Right atrium auricular region (tissue), 2 donors: ENCODE measurements around the genes BEST3, RAB3IP and LGR5.

DNA sequence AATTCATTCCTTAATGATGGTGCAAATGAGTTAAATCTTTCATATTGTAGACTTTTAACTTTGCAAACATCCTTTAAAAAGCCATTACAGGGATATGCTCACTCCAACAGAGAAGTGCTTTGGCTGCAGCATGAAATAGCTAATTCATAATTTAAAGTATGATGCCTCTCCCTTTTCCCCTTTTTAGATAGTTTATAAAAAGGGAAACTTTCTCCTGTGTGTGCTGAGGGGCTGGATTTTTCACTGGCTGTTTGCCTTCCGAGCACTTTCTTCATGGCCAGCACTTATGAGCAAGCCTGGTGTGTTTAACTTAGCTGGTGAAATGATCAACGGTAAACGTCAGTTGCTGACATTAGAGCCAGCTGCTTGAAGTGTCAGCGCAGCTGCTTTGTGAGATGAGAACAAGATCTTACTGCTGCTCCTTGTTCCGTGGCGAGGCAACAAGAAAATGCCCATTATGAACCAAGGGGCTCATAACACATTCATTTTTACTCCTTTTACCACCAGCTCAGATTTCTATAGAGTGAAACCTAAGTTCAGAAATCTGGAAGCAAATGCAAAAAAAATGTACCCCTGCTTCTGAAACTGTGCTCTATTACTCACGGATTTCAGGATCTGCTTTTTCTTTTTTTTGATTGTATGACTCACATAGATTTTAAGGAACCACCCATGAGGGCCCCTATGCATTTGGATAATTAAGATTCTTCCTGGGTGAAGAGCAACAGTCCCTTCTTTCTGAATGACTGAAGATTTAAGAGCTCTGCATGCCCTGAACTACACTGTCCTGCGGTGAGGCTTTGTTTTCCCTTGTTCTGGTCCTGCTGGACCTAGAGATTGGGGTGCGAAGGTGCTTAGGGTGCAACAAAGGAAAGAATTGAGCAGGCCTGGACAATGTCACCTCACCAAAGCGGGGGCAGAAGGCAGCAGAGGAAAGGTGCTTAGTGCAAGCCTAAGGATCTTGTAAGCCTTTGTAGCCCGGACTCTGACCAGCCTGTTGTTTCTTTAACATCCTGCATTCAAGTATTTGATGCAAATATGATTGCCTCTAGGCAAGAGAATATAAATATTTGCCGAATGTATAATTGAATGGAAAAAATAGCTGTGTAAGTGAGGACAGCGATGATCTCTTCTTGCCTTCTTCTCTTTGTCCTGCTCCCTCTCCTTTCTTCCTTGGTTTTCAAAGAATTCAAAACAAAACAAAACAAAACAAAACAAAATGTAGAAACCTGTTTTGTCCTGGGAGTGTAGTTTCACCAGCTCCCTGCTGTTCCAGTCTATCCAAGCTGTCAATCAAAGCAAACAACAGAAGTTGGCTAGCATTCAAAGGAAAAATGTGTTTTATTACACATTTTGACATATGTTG is 74.5 kb upstream of the CPM start:
- PRO-cap: no peak
- RAMPAGE, long total RNA, 2 experiments: no peak in any of the 2 experiments

DNA sequence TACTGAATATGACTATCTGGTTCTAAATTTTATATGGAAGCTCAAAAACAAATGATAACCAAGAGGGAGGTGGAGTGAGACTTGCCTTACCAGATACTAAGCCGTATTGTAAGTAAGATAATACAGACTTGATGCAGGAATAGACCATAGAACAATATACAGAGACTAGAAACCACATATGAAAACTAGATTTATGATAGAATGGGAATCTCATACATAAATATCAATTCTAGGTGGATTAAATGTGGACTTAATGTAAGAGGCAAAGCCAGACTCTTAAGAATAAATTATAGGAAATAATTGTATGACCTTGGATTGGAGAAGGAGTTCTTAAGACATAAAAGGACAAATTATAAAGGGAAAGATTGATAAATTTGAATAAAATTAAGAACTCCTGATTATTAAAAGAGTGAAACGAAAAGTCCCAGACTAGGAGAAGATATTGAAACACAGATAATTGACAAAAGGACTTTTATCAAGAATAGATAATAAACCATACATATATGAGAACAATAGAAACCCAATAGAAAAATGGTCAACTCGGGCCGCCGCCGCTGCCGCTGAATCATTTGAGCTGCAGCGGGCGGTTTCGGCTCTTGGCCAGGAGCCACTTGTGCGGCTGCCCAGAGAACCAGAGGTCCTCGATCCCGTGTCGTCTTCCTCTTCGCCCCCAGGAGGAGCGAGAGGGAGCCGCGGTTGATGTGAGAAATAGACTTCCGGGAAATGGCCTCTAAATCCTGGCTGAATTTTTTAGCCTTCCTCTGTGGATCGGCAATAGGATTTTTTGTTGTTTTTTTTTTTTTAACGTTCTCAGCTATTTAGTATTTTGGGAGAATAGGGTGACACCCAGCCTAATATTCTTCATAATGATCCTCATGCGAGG is 44.5 kb downstream of the CPSF6 start:
- PRO-cap: no peak
- RAMPAGE, long total RNA, 2 experiments: no peak in any of the 2 experiments

DNA sequence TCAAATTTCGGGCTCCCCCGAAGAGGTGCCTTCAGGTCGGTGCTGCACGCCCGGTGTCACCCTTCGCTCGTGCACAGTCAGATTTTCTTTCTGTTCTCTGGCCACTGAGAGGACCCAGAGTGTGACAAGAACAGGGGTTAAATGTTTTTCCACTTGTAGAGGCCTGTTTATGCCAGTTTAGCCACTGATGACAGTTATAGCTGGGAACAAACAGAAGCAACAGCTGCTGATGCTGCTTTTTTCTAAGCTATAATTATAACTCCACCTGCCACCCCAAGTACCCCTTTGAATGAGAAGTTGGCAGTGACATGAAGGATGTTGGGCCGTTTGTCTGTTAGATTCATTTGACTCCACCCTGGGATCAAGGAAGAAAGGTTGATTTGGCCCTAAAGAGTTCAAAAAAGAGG is at the start of gene BEST3:
TSS of gene BEST3 (minus strand) at position 58 of the 407 bp plus-strand sequence.
- PRO-cap: no peak
- RAMPAGE, long total RNA, 2 experiments: no peak in any of the 2 experiments

DNA sequence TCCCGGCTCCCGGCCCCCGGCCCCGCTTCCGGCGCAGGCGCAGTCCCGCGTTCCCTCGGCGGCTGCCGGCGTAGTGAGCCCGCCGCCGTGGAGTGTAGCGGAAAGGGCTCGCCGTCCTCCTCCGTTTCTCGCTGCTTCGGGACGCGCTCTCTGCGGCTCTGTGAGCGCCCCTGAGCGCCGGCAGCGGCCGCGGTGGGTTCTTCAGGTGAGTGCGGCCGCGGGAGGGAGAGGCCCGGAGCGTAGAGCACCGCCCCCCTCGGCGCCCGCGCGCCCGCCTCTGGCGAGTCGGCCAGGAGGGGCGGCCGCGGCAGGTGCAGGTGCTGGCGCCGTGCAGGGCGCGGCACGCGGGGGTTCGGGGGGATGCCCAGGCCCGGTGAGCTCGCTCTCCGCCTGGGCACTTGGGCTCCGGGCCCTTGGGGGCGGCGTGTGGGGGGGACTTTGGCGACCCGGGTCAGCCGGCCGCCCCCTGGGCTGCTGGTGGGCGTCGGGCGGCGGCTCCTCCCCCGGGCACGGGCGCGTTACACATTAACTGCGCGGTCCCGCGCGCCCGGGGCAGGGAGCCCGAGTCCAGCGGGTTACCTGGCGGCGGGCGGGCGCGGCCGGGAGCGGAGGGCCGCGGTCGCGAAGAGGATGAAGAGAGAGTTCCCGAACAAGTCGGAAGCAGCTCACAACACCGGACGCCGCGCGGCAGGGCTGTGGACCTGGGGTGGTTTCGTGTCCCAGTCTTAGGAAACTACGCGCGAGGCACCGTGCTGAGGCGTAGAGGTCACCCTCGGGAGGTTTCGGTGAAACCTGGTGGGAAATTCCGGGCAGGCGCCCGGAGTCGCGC is at the start of gene RAB3IP:
TSS of gene RAB3IP (plus strand) at position 34 of the 829 bp plus-strand sequence.
- PRO-cap: unidirectional peak, plus-strand start at position 61 of the sequence; bidirectional peak, plus-strand start at position 283 of the sequence, minus-strand start at position 269 of the sequence
- RAMPAGE, long total RNA, 2 experiments: start-site peak on the plus strand in 2 of 2 experiments, centred at positions 65 to 71 of the sequence, 243 to 841 reads per replicate

DNA sequence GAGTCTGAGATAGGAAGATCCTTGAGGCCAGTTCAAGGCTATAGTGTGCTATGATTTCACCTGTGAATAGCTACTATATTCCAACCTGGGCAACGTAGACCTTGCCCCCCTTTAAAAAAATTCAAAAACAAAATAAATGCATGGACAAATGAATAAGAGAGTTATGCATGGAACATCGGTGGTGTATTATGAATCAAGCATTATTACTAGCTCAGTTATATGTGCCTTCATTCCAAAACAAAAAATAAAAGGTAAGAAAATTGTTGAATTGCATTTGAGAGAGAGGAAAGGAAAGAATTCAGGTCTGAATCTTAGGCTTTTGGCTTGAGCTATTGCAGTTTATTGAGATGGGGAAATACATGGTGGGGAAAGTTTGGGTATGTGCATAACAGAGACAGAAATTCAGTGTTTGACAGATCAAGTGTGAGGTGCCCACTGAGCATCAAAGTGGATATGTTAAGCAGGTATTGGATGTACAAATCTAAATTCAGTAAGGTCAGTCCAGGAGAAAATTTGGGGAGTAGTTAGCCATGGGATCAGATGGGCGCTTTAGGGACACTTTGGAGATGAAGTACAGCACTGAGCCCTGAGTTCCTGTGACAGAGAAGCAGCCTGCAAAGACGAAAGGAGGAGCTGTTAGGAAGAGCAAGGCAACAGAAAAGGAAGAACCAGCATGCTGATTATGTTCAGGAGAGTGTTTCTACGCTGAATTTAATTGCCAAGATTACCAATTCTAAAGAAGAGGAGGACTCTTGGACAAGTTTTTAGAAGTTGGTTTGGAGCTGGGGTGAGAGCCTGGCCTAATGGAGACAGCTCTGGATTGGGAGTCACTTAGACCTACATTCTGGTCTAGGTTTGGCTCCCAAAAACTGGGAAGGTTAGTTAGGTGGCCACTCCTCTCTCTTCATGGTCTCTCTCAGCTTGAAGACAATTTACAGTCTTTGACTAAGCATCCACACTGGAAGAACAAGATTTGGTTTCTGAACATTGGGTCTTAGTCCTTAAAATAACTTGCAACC is 5.7 kb upstream of the MYRFL start:
- PRO-cap: no peak
- RAMPAGE, long total RNA, 2 experiments: no peak in any of the 2 experiments

GRCh38 chr12:69935435-69936033 is 110.5 kb downstream of the MYRFL start:
- PRO-cap: no peak
- RAMPAGE, long total RNA, 2 experiments: no peak in any of the 2 experiments

DNA sequence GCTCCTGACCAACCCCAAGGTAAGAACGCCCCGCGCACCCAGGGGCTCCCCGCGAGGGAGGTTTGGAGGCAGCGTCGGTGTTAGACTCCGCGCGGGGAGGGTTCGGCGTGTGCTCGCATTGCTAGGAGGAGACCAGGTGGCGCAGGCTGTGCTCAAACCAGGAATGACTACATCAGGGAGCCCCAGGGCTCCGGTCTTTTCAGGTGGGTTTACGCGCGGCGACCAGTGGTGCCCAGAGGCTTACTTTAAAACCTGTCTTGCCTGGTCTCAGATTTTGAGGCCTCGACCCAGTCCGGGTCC is 912 bp downstream of the KCNMB4 start:
- PRO-cap: bidirectional peak, plus-strand start at position 163 of the sequence, minus-strand start at position 138 of the sequence
- RAMPAGE, long total RNA, 2 experiments: no peak in any of the 2 experiments

DNA sequence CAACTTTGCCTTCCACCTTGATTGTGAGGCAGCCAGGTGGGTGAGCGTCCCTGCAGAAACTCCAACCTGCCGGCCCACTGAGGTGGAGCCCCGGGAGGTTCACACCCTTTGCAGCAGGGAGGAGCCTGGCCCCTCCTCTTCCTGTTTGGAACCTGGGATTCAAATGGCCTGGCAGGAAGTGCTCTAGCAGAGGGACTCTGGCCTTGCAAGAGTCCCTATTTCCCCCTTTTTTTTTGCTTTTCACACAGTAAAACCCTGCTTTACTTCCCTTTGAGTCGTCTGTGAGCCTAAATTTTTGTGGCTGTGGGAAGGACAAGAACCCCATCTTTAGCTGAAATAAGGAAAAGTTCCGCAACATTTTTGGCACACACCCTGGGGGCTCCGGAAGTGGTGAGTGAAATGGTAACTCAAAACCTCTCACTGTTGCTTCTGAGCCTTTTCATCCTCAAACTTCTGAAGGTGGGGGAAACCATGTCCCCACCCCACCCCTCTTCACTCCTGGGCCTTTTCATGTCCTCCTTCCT is 101.9 kb downstream of the KCNMB4 start:
- PRO-cap: no peak
- RAMPAGE, long total RNA, 2 experiments: no peak in any of the 2 experiments

DNA sequence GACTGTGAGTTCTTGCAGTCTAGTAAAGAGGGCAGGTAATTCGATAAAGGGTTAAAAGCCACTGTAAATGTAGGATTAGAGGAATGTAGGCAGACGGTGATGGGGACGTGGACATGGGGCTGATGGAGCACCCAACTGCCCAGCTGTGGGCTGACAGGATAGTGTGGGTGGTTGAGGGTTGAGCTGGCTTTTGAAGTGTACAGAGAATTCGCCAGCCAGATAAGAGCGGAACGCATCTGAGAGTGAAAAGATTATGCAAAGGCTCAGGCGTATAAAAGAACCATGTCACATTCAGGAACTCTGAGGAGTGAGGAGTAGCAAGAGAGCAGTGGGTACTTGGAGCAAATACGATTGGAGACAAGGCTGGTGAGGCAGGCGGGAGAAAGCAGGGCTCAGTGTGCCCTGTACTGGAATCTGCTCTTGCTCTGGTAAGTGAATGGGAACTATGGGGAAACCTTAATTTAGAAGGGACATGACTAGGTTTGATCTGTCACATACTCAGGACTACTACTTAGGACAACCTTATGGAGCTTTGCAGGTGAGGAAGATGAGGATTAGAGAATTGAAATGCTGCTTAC is 87.1 kb downstream of the PTPRB start:
- PRO-cap: no peak
- RAMPAGE, long total RNA, 2 experiments: no peak in any of the 2 experiments

DNA sequence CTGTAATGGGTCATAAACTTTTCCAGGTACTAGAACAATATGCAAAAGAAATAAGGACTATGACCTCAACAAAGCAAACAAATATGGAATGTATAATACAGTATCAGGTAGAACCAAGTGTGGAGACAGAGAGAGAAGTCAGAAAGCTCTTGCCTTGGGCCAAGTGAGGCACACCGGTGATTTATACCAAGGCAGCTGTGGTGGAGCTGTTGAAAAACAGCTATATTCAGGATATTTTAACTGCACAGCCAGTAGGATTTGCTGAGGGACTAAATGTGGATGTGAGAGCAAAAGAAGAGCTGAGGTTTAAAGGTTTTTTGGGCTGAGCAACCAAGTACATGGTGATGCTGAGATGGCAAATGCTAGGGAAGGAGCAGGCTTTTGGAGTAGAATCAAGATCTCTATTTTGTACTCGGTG is 116.2 kb downstream of the TSPAN8 start:
- PRO-cap: no peak
- RAMPAGE, long total RNA, 2 experiments: no peak in any of the 2 experiments

- PRO-cap: bidirectional peak, plus-strand start at chr12:71439770, minus-strand start at chr12:71439659
- RAMPAGE, long total RNA, 2 experiments: no peak in any of the 2 experiments
Measured at GRCh38 chr12:71439303-71440121, at the start of gene LGR5. Gene LGR5 (plus strand): TSS chr12:71439798.

- PRO-cap: no peak
- RAMPAGE, long total RNA, 2 experiments: no peak in any of the 2 experiments
Measured at GRCh38 chr12:71609791-71610201, 53.9 kb downstream of the ZFC3H1 start.

DNA sequence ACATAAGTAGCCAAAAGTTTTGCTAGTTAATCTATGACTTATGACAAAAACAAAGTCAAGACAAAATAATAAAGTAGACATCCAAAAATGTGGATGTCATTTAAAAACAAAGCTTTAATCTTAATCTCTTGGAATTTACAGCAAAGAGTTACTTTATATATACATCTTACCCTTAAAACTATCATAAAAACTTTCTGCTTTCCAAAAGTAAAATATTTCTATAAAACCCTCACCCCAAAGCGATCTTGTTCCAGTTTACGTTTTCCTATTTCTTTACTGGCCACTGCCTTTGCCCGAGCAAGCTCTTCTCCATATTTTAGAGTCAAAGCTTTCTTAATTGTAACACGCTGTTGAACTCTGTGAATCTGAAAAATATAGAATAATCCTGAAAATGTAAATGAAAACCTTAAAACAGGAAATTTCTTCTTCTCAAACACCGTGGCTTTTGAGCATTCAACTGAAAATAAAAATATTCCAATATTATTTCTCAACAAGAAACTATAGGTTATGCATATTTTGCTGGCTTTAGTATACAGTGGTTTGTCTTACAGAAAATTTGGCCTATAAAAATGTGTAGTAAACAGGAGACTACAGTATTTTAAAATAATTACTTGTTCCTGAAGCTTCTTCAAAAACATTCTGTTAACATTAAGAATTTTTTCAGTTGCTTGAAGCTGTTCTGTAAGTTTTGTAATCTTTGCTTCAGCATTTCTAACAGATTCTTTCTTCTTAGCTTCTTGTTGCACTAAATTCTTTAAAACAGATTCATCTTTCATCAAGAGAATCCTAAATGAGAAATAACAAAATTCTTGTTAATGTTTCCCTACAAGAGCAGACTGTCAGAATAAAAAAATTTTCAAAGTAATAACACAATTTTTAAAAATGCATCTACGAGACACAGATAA is 30.7 kb downstream of the ZFC3H1 start:
- PRO-cap: no peak
- RAMPAGE, long total RNA, 2 experiments: no peak in any of the 2 experiments

- PRO-cap: bidirectional peak, plus-strand start at chr12:71756515, minus-strand start at chr12:71756395
- RAMPAGE, long total RNA, 2 experiments: no peak in any of the 2 experiments
Measured at GRCh38 chr12:71756133-71756961, 1.7 kb downstream of the RAB21 start.

DNA sequence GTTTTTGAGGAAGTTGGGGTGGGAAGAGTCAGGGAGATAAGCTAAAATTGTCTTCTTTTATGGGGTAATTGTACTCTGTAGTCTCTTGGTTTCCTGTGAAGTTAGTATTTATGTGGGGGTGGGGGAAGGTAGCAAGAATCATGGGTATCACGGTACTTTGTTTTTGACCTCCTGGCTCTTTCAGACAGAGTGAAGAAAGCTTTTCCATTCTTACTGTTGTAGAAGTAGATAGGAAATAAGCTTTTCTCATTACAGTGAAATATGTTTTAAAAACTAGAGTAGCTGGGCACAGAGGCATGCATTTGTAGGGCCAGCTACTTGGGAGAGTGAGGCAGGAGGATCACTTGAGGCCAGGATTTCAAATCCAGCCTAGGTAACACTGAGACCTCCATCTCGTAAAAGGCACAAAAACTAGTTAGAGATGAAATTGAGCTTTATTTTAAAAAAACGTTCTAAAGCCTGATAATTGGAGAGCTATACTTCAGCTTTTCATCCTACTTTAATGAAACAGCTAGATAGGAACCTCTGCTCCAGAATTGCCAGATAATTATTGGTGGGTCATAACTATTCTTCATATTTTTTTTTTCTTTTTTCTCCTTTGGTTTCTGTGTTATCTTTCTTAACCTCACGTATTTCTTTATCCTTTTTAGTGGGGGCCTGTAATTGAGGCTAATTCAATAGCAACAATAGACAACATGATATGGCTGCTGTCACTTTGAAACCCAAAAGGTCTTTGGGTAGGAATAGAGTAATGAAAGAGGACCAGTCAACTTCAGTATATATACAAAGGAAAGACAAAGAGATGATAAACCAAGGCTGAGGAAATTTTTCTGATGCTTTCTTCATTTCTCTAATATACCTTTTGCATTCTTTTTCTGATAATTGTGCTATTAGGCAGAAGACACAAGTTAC is 33.3 kb downstream of the RAB21 start:
- PRO-cap: no peak
- RAMPAGE, long total RNA, 2 experiments: no peak in any of the 2 experiments

DNA sequence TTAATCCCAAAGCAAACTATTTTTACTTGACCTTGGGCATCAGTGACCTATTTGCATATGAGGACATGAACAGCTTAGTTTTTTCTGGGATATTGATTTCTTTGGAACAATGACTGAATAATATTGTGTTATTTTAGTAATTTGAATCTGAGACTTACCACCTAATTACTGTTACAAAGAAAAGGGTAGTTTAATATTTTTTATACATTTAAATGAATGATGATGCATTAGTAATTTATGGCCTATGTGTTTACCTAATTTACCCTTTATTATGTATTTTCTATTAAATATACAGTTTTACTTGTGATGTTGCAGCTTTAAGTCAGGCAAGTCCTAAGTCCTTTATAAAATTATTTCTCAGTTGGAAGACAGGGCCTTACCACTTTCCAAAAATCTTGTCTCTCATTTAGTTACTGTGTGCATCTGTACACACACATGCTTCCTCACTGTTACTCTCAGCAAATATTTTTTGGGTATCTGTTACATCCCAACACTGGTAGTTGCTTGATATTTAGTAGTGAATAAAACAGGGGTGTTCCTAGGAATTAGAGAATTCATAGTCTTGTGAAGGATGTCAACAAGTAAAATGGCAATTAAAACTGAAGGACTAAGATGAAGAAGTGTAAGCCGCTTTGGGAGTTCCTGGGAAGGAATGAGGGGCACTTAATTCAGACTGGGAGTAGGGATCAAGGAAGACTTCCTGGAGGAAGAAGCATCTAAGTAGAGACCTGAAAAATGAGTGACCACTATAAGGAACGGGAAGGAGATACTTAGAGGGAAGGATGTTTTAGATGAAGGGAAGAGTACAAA is 45.7 kb downstream of the TBC1D15 start:
- PRO-cap: no peak
- RAMPAGE, long total RNA, 2 experiments: no peak in any of the 2 experiments

DNA sequence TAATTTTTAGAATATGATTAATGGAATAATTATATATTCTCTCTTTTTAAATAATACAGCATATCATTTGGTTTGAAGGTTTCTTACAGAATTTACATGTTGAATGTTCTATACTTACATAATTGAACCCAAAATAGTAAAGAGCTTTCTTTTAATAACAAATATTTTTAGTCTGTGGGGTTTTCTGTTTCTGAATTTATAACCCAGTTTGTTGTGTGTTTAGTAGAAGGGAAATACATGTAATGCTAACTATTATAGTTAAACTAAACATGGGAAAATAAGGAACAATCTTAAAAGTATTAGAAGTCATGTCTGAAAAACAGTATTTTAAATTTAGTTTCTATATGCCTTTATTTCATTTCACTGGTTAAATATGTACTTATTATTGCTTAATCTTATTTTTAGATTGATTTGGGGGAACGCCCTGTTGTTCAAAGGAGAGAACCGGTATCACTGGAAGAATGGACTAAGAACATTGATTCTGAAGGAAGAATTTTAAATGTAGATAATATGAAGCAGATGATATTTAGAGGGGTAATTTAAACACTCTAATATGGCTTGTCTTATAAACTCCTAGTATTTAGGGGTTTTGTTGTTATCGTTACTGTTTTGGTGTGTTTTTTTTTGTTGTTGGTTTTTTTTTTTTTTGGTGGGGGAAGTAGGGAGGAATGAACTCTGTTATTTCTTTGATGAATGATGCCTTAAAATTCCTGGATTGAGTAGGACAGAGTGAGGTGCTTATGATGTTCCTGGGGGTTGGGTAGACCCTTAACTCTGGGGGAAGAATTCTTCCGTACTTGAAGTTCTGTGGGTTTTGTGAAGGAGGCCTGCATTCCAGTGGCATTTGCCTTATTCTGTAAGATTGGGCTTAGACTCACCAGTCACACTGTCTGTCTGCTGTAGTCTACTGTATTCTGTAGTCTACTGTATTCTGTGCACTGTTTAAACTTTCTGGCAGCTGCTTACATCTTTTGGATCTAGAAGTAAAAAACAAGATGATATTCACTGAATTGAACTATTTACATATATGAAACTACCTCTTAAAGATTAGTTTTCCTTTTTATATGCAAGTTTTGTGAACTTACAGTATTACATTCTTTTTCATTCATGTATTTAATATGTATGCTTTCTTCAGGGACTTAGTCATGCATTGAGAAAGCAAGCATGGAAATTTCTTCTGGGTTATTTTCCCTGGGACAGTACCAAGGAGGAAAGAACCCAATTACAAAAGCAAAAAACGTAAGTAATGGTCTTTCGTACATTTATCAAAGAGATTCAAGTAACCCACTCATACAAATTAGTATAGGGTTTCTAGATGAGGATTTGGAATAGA is 42.6 kb upstream of the TPH2 start:
- PRO-cap: no peak
- RAMPAGE, long total RNA, 2 experiments: no peak in any of the 2 experiments

- PRO-cap: no peak
- RAMPAGE, long total RNA, 2 experiments: no peak in any of the 2 experiments
Measured at GRCh38 chr12:72432055-72432735, 160.0 kb downstream of the TRHDE start.

GRCh38 chr12:74847181-74847644 is 309.6 kb downstream of the ATXN7L3B start:
- PRO-cap: no peak
- RAMPAGE, long total RNA, 2 experiments: no peak in any of the 2 experiments

GRCh38 chr12:75048107-75048606 is 161.5 kb downstream of the KCNC2 start:
- PRO-cap: no peak
- RAMPAGE, long total RNA, 2 experiments: no peak in any of the 2 experiments